HEK293 (cell line): ENCODE data around the genes RTL8B and MAP7D3.

DNA sequence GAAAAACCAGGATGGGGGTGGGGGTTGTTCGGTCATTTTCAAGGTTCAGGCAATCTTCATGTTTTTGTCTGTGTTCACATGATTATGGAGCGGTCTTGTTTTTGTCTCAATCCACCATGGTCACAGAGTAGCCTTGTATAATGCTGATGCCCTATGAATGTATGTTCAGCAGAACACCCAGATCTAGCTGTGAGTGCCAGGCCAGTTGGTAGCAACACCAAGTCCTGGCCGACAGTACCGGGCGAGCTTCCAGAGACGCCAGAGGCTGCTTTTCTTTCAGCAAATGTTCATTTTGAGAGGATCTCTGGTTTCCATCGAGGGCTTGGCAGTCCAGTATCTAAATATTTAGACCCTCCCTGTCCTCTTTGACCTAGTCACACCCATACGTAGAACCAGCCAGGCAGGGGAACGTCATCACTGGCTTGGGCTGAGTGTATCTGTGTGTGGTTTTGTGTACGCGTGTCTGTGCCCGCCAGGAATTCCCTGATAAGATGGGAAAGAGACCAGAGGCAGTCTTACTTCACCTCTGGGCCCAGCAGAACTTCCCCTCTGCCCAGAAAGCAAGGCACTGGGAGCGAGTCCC is 14.7 kb upstream of the ELF4 start:
- PRO-cap, result no peak
- RRBS, 2 experiments, result no CpG with 5 or more reads among the region's 13 CpGs

DNA sequence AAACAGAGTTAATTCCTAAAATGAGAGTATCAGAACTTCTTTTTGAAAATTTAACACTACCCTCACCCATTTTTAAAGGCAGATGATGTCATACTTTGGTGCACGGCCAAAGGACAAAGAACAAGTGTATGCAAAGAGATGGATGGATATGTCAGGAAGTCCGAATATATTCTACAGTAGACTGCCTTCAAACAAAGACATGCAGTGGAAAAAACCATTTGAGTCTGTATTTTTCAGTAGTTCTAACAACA is 2.3 kb downstream of the AIFM1 start:
- PRO-cap, result no peak
- RRBS, 2 experiments, result no CpG with 5 or more reads among the region's 2 CpGs

DNA sequence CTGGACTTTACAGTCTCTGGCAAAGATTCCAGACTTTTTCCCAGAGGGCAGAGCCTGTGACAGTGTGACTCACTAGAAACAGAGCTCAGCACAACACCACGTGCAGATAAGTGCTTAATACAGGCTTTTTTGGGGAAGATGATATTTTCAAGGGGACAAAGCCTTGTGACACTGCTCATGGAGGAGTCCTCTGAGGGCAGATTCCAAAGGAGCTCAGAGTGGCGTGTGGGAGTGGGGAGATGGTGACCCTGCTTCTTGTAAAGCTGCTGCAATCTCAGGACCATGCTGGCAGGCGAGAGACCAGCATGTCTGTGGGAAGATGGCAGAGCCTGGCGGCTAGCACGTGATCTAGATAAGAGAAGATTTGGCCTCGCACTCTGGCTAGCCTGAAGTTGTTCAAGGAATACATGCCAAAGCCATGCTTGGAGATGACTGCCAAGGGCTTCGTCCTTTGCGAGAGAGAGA is 2.4 kb downstream of the RAB33A start:
- PRO-cap, result no peak
- RRBS, 2 experiments, result no CpG with 5 or more reads among the region's 8 CpGs

DNA sequence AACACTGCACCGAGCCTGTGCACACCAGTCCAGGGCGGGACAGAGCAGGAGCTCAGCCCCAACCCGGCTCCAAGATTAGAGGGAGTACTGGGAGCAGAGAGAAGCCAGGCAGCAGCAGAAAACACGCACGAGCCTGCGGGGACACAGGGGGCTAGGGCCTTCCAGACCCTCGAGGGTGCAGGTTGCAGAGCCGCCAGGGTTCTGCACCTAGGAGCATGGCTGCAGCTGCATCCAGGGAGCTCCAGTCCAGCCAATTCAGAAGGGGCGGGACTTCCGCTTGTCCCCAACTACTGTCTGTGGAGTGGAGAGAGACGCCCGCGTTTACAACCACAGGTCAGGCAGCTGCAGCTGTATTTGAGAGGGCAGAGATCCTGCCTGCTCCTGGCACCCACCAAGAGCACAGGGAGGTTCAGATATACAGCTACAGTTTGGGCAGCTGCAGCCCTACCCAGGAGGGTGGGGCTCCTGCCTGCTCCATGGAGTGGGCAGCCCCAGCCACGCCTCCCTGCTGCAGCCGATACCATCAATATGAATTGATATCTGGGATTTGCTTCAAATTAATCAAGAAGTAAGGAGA is 31.0 kb upstream of the ZNF280C start:
- PRO-cap, result no peak
- RRBS, 2 experiments, result no CpG with 5 or more reads among the region's 15 CpGs

GRCh38 chrX:130532883-130533184 is 131.0 kb downstream of the RBMX2 start:
- PRO-cap, result no peak

GRCh38 chrX:130827531-130827989 is 75.4 kb downstream of the ENOX2 start:
- PRO-cap, result no peak
- RRBS, 2 experiments, result no CpG with 5 or more reads among the region's 1 CpG

DNA sequence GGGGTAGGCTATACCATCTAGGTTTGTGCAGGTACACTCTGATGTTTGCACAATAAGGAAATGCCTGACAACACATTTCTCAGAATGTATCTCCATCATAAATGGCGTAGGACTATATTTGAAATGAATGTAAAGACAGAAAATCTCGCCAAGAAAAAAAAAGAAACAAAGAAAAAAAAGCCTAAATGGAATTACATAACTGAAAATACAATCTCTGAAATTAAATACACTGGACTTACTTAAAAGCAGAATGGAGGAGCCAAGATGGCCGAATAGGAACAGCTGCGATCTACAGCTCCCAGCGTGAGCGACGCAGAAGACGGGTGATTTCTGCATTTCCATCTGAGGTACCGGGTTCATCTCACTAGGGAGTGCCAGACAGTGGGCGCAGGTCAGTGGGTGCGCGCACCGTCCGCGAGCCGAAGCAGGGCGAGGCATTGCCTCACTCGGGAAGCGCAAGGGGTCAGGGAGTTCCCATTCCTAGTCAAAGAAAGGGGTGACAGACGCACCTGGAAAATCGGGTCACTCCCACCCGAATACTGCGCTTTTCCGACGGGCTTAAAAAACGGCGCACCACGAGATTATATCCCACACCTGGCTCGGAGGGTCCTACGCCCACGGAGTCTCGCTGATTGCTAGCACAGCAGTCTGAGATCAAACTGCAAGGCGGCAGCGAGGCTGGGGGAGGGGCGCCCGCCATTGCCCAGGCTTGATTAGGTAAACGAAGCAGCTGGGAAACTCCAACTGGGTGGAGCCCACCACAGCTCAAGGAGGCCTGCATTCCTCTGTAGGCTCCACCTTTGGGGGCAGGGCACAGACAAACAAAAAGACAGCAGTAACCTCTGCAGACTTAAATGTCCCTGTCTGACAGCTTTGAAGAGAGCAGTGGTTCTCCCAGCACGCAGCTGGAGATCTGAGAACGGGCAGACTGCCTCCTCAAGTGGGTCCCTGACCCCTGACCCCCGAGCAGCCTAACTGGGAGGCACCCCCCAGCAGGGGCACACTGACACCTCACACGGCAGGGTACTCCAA is 34.9 kb downstream of the OR13H1 start:
- PRO-cap, result no peak
- RRBS, 2 experiments, result no CpG with 5 or more reads among the region's 41 CpGs

DNA sequence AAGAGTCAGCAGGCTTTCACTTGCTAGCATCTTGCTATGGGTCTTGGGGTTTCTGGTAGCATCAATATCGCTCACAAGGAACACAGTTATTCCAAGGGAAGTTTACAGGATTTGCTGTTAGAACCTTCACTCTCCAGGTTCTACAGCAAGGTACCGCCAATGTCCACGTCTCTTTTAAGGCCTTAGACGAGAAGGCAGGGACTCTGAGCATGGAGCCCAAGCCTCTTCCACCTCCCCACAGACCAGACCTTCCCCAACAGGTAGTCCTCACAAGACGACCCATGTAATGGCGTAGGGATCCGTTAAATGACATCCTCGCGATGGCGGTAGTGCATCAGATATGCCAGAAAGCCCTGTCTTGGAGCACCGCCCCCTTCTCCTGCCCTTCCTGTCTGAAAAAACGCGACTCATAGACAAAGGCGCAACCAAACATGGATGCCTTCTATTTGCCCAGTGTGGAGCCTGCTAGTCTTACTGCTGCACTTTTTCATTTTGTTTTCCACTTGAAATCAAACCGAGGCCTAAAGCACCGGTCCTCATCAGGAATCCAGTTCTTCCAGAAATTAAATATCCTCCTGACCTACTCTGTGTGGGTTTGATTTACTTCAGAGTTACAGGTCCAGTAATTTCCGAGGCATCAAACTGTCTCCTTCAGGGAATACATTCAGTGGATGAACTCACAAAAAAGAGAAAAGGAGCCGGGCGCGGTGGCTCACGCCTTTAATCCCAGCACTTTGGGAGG is 185.5 kb downstream of the OR13H1 start:
- PRO-cap, result bidirectional peak, plus-strand start at position 432 of the sequence, minus-strand start at position 258 of the sequence
- RRBS, 2 experiments, result no CpG with 5 or more reads among the region's 21 CpGs

- PRO-cap, result bidirectional peak, plus-strand start at chrX:131828153, minus-strand start at chrX:131828149
- RRBS, 2 experiments, result no CpG with 5 or more reads among the region's 3 CpGs
These were observed 195.1 kb upstream of the STK26 start for GRCh38 chrX:131828061-131828417.

DNA sequence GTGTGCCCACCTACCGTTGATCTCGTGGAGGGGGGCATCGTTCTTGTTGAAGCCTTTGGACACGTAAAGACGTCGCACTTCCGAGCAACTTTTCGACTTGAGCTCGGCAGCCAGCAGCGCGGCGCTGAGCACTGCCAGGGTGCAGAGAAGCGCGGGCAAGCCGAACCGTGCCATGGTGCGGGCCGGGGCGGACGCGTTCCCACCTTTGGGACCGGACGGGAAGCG is 585 bp downstream of the GPC4 start:
- PRO-cap, result bidirectional peak, plus-strand start at position 131 of the sequence, minus-strand start outside the sequence
- RRBS, 2 experiments, result no CpG with 5 or more reads among the region's 24 CpGs

GRCh38 chrX:134148329-134148577 is 88.7 kb upstream of the CCDC160 start:
- PRO-cap, result no peak
- RRBS, 2 experiments, result no CpG with 5 or more reads among the region's 6 CpGs

GRCh38 chrX:134427750-134428423 is 32.1 kb upstream of the HPRT1 start:
- PRO-cap, result no peak
- RRBS, 2 experiments, result no CpG with 5 or more reads among the region's 4 CpGs

DNA sequence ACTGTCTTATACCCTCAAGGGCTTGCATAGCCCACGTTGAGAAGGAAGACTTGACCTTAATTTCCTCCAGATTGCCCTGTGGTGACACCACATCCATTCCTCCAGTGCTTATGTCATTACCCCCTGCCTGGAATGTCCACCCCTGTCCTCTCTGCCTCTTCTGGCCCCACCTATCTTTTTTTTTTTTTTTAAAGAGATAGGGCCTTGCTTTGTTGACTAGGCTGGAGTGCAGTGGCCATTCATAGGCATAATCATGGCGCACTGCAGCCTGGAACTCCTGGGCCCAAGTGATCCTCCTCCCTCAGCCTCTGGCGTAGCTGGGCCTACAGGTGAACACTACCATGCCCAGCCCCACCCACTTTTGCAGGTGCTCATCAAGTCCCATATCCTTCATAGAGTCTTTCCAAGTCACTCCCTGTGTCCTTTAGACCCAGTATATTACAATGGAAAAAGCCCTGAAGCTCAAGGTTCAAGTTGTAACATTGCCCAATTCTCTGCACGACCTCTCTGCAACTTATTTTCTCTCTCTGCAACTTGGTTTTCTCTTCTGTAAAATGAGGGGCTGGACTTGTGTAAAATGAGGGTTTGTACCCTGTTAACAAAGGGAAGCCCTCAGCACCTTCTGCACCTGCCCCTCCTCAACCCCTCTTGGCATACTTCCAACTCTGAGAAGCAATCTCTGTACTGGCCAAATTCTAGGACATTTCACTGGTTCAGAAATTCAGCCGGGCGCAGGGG is 77.6 kb downstream of the HPRT1 start:
- PRO-cap, result no peak
- RRBS, 2 experiments, result no CpG with 5 or more reads among the region's 6 CpGs

DNA sequence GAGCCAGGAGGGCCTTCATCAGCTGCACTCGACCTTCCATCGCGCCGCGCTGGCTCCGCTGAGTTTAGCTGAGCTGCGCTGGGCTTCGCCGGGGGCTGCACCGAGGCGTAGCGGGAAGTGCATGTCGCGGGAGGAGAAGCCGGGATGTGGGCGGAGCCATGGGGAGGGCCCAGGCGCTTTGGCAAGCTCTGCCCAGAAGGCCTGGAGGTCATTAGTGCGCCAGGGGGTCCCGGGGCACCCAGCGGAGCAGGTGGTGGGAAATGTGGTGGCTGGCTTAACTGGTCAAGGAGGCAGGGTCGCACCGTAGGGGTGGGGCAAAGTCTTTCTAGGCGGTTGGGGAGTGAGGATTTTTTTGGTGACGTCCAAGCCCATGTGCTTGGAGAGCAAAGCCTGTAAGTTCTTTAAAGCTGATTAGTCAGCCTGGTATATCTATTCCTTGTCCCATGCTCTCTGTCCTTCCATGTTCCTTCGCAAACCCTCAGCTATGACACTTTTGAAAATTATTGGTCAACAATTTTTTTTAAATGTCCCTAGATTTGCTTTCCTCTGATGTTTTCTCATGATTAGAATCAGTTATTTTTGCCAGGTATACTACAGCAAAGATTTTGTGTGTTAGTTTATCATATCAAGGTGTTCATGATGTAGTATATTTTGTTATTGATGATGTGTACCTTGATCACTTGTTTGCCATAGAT is at the start of gene RTL8B:
Gene RTL8B, minus strand, starts transcription at position 123 of the 695 bp plus-strand sequence.
- PRO-cap, result bidirectional peak, plus-strand start at position 211 of the sequence, minus-strand start at position 60 of the sequence
- RRBS, 2 experiments, result 23 to 32% methylated on average over 14 of the region's 25 CpGs

DNA sequence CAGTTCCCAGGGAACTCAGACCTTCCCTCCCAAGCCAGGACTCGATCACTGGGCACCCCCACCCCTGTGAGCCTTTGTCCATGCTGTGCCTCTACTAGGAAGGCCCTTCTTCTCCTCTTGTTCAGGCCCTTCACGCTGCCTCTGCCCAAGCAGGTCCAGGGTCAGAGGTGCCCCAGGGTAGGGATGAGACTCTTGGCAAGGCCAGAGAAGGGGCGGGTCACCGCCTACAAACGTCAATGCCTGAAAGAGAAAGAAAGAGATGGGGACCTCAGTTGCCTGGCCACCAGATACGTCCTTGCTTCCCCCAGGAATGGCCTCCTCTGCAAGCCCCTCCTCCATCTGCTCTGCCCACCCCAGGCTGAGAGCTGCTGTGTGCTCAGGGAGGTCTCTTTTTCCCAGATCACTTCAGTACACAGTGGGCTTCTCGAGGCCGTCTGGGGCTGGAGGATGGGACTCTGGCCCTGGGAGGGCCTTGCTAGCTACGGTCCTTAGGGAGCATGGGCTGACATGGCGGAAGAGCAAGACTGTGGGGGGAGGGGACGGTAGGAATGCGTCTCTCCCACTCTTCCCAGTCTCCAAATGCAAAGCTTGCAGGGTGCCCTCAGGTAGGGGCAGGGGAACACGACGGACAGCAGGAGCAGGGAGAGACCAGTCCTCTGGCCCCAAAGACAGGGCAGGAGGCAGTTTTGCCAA is 1.5 kb downstream of the SMIM10L2B start:
- PRO-cap, result no peak
- RRBS, 2 experiments, result no CpG with 5 or more reads among the region's 14 CpGs

- PRO-cap, result no peak
These were observed 22.9 kb upstream of the ETDC start for GRCh38 chrX:135286198-135286882.

DNA sequence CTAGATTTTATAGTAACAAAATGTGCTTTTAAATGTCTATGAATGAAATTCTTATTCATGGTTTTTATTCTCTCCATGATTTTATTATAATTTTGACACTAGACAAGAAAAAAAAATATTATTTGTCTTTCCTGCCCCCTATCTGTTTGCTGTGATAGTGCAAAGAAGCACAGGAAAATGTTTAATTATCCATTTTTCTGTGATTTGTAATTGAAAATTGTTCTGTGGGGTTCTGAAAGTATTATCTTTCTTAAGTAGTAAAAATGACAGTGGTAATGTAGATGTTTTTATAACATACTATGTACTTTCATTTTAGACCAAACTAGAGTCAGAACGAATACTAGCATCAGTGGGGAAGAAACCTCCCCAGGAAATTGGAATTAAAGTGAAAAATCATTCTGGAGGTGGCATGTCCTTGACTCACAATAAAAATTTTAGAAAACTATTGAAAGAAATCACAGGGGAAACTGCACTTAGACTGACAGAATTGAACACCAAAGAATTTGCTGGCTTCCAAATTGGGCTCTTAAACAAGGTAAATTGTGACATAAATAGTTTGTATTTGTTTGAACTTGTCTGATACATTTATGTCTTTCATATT is 52.1 kb downstream of the INTS6L start:
- PRO-cap, result no peak
- RRBS, 2 experiments, result no CpG with 5 or more reads among the region's 1 CpG

GRCh38 chrX:136028893-136029645 is 43.8 kb downstream of the SLC9A6 start:
- PRO-cap, result no peak
- RRBS, 2 experiments, result no CpG with 5 or more reads among the region's 9 CpGs

DNA sequence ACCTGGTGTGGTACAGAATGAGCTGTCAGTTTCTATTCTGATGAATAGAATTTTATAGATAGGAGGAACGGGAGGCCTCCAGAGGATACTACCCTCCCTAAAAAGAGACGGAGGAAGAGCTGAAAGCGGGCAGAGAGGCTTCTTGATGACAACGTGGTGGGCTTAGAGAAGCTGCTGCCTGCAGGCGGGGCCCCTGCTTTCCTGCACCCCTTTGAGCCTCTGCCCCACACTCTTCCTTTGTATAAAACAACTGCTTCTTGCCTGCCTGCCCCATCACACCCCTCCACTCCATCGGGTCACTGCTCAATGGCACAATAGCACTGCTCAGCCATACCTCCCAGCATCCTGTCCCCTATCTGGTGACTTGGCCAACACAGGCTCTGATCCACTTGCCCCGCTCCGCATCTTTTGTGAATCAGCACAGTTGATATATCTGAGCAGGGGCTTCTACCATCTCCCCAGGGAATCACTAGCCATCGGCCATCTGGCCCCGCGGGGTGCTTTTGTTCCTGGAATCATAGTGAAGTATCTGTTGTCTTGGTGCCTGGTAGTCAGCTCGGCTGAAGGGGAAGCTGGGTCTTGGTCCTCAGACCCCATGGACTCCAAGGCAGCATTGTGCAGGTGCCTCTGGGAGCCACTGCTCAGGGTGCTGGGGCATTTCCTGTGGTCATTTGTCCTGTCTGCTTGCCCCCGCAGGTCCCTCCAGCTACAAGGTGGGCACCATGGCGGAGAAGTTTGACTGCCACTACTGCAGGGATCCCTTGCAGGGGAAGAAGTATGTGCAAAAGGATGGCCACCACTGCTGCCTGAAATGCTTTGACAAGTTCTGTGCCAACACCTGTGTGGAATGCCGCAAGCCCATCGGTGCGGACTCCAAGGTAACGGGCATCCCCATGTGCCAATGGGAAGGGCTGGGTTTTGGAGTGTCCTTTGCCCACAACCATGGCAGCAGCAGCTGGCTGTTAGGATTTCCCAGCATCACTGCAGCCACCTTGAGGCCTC is 9.2 kb downstream of the FHL1 start:
- PRO-cap, result no peak
- RRBS, 2 experiments, result no CpG with 5 or more reads among the region's 18 CpGs

- PRO-cap, result bidirectional peak, plus-strand start at chrX:136251528, minus-strand start at chrX:136251365
- RRBS, 2 experiments, result 22 to 27% methylated on average over 32 to 41 of the region's 57 CpGs
These were observed at the start of gene MAP7D3 for GRCh38 chrX:136251199-136251921. TSS of gene MAP7D3 (minus strand) at chrX:136251400.